Right atrium auricular region (tissue), 2 donors: ENCODE measurements around a stretch of chr1.

DNA sequence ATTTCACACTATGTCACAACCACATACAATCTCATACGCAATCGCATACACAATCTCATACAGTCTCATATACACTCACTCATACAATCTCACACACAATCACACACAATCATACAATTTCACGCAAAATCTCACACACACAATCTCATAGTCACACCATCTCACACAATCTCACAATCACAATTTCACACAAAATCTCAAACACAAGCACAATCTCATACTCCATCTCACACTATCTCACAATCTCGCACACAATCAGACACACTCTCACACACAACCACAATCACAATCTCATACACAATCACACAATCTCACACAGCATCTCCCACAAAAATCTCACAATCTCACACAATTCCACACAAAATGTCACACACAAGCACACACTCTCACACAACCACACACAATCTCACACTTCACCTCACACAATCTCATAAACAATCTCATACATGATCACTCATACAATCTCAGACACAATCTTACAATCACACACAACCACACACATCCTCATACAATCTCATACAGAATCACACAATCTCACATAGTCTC is 18.4 kb downstream of the CASZ1 start:
- PRO-cap: no peak
- RAMPAGE, long total RNA, 2 experiments: no peak in any of the 2 experiments

DNA sequence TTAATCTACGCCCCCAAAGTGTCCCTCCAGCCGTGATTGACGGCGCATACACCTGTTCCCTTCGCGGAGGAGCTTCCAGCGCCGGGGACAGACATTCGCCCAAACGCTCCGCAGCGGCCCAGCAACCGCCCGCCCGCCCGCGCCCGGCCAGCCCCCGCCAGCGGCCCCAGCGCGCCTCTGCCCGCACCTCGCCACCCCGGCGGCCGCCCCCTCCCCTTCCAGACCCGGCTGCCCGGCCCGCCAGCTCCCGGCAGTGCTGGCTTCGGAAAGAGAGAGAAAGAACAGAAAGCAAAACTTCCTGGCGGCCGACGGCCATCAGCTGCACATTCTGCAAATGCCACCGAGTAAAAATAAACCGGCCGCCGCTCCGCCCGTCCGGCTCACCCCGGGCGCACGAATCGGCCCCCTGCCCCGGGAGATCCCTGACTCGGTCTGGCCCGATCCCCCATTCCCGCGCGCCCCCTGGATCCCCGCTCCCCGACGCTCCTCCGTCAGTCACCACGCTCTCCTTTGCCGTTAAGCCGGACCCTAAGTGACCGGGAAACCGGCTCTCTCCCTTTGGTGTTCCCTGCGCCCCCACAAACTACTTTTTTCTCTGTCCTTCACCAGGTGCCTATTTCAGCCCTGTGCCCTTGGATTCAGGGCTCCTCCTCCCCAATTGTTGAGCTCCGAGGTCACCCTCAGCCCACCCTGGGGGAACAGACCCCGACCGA is 1.5 kb downstream of the CASZ1 start:
- PRO-cap: bidirectional peak, plus-strand start at position 253 of the sequence, minus-strand start at position 258 of the sequence; bidirectional peak, plus-strand start at position 589 of the sequence, minus-strand start at position 534 of the sequence
- RAMPAGE, long total RNA, 2 experiments: no peak in any of the 2 experiments

- PRO-cap: no peak
- RAMPAGE, long total RNA, 2 experiments: no peak in any of the 2 experiments
These were observed 7.7 kb upstream of the CASZ1 start for GRCh38 chr1:10803738-10804928.

DNA sequence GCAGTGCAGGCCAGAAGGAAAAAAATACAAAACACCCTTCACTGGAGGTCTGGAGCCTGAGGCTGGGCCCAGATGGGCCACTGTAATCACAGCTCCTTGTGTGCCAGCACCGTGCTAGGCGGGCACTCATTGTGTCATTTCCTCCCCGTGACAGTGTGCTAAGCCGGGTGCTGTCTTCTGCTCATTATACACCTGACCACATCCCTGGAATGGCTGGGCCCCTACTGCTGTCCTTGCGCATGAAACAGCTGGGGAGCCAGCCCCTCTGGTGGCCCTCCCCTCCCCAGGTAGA is 78.2 kb downstream of the C1orf127 start:
- PRO-cap: no peak
- RAMPAGE, long total RNA, 2 experiments: no peak in any of the 2 experiments

GRCh38 chr1:10957158-10957551 is 24.7 kb downstream of the C1orf127 start:
- PRO-cap: no peak
- RAMPAGE, long total RNA, 2 experiments: no peak in any of the 2 experiments

- PRO-cap: no peak
- RAMPAGE, long total RNA, 2 experiments: no peak in any of the 2 experiments
These were observed 7.8 kb downstream of the C1orf127 start for GRCh38 chr1:10974044-10974479.

DNA sequence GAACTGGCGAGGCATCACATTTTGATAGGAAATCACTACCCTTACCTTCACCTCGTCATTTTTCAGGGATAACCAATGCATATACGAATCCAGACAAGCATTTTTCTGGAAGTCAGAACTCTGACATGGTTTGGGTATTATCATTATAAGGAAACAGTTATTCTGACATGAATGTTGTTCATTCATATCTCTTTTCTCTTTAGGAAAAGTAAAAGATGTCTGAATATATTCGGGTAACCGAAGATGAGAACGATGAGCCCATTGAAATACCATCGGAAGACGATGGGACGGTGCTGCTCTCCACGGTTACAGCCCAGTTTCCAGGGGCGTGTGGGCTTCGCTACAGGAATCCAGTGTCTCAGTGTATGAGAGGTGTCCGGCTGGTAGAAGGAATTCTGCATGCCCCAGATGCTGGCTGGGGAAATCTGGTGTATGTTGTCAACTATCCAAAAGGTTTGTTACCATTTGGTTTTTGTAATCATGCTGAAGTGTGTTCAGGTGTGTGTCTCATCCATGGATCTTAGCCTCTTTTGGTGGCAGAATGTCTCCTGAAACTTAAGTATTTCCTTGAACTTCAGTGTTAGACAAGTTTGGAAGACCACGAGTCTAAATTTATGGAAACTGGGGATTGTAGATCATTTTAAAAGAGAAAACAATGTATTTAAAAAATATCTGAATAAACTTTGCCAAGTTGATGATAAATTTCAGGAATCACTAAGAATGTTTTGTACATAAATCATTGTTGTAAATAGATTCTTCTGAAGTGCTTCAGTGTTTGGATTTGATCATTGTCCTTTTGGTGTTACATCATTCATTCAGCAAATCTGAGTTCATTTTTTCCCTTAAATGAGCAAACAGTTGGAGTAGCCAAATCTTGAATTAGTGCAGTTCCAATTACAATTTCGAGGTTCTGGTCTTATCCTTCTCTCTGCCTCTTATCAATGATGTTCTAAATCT is 1.3 kb downstream of the TARDBP start:
- PRO-cap: no peak
- RAMPAGE, long total RNA, 2 experiments: no peak in any of the 2 experiments

- PRO-cap: no peak
- RAMPAGE, long total RNA, 2 experiments: no peak in any of the 2 experiments
These were observed 26.2 kb upstream of the EXOSC10 start for GRCh38 chr1:11125933-11126222.

DNA sequence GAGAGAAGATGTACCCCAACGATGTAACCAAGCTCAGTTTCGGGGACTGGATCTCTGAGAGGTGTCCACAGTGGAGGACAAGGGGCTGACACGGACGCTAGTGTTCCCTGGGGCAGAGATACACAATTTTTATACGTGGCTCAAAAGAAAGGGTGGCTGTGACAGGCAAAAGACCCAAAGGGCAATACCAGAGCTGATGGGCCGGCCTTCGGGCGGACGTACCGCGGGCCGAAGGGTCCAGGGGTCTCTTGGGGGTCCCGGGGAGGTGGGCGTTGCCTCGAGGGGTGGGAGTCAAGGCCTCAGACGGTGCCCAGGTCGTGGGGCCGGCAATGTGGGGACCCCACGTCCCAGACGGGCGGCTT is 370 bp downstream of the MTOR start:
- PRO-cap: no peak
- RAMPAGE, long total RNA, 2 experiments: no peak in any of the 2 experiments

DNA sequence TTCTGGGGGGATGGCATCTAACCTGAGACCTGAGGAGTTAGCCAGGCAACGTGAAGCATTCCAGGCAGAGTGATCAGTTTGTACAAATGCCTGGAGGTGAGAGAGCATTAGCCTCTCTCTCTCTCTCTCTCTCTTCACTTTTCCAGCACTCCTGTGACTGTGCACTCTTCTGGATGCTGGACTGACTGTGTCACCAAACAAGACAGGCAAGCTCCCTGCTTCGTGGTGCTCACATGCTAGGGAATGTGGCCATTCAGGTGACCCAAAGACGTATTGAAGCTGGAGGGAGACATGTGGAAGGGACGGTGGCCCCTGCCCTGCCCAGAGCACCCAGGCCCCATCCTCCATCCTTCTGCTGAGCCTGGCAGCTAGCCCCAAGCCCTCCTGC is 48.7 kb downstream of the UBIAD1 start:
- PRO-cap: no peak
- RAMPAGE, long total RNA, 2 experiments: no peak in any of the 2 experiments

DNA sequence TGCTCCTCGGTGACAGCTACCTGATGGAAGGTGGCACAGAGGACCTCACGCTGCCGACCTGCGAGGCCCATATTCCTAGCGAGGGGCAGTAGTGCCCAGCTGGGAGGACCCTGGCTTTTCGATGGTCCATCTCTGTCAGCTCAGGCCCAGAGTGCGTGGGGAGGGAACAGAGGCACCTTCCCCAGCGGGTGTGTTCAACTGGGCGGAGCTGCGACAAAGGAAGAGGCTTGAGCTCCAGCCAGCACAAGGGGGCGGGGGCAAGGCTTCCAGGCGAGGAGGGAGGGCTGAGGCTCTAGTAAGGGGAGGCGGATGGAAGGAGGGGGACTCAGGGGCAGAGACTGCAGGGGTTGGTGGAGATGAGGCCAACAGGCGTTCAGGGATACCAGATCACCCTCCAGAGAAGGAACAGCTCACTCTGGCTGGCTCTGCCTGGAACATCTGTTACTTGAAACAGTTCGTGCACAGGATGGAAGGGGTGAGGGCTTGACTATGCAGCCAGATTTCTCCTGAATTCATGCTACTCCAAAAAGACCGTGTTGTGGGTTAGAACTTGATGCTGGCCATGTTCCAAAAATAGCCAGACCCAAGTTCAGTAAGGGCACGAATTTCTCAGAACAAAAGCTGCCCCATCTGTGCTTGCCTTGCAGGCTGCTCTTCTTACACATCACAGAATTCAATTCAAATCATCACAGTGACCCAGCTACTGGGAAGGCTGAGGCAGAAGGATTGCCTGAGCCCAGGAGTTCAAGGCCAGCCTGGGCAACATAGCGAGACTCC is 2.2 kb downstream of the MTHFR start:
- PRO-cap: bidirectional peak, plus-strand start at position 385 of the sequence, minus-strand start at position 153 of the sequence
- RAMPAGE, long total RNA, 2 experiments: start-site peak on the minus strand in 2 of 2 experiments, centred at positions 147 to 148 of the sequence, 175 to 187 reads per replicate

DNA sequence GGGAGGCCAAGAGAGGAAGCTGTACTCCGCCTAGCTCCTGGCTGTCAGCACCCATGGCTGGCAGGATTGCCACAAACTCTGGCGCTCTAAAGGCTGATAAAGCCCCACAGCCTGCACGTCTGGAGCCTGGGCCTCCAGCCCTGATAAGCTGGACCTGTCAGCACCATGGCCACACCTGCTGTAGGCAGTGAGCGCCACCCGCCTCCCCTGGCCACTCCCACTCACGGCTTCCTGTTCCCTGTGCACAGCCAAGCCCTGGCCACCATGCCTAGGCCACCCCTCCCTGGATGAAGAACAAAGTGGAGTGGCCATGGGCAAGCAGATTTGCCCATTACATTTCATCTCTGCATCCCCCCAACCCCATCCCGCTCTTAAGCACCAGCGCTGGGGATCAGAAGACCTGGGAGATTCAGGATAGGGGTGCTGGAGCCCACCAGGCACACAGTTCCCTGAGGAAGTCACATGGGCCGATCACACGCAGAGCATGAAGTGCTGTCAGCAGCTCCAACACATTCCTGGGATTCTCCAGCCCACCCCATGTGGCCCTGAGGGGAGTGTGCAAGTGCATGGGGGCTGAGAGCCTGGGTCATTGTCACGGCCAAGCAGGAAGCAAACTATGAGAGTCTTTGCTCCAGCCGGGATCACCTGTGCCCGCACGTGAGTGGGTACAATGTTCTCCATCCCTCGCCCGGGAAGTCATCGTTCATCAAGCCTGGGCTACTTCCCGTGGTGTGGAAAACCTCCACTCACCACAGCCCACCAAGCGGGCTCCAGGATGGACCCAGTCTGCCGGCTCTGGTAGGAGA is 24.4 kb upstream of the NPPB start:
- PRO-cap: bidirectional peak, plus-strand start at position 220 of the sequence, minus-strand start at position 71 of the sequence; unidirectional peak, plus-strand start at position 589 of the sequence; unidirectional peak, plus-strand start at position 668 of the sequence; unidirectional peak, plus-strand start at position 749 of the sequence
- RAMPAGE, long total RNA, 2 experiments: no peak in any of the 2 experiments

- PRO-cap: bidirectional peak, plus-strand start at chr1:11909060, minus-strand start at chr1:11908964
- RAMPAGE, long total RNA, 2 experiments: no peak in any of the 2 experiments
These were observed 17.4 kb downstream of the KIAA2013 start for GRCh38 chr1:11908915-11909144.

GRCh38 chr1:12010423-12010787 is 8.9 kb upstream of the MIIP start:
- PRO-cap: no peak
- RAMPAGE, long total RNA, 2 experiments: no peak in any of the 2 experiments

- PRO-cap: unidirectional peak, plus-strand start at chr1:12137115
- RAMPAGE, long total RNA, 2 experiments: no peak in any of the 2 experiments
These were observed 29.8 kb upstream of the TNFRSF1B start for GRCh38 chr1:12137034-12137277.

- PRO-cap: no peak
- RAMPAGE, long total RNA, 2 experiments: no peak in any of the 2 experiments
These were observed 24.4 kb upstream of the TNFRSF1B start for GRCh38 chr1:12142249-12142843.

DNA sequence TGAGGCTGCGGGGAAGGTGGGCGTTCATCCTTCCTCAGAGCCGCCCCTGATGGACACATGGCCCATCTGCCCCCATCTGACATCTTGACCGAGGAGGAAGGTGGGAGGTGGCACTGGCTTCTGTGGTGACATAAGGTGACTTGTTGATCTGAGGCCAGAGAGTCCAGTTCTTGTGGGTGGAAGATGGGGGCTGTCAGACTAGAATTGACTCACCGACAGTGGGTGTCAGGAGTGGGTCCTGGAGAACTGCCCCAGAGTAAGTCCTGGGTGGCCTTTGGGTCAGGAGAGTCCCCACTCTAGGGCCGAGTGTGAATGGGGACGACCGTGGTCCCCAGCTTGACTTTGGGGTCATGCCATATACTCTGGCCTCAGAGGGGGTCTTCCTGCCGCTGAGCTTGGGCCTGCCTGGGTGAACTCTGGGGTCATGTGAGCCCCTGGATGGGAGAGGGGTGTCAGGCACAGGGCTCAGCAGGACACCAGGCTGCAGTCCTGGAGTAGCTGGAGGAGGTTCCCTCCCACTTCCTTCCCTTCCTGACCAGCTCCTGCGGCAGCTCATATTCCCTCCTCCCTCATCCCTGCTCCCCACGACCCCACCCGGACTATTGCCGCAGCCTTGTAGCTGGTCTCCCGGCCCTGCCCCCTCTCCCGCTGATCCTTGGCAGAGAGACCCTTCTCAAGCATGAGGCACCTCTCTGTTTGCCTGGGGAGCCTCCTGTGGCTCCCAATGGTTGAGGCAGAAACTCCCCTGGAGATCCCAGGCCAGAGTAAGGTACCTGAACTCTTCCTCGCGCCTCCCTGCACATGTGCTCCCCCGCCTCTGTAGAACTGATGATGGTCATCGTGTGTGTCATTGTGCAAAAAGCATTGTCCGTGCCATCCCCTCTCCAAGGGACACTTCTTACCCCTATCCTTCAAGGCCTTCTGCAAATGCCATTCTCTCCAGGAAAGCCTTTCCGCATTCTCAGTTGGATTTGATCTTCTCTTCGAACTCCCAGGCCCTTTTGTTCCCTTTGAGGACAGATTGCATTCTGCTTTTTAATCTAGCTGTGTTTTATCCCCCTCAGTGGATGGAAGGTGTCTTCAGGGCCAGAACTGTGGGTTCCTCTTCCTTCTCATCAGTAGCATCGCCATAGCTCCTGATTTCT is 1.7 kb downstream of the TNFRSF1B start:
- PRO-cap: bidirectional peak, plus-strand start at position 557 of the sequence, minus-strand start at position 491 of the sequence
- RAMPAGE, long total RNA, 2 experiments: no peak in any of the 2 experiments

GRCh38 chr1:12181816-12182620 is 15.2 kb downstream of the TNFRSF1B start:
- PRO-cap: no peak
- RAMPAGE, long total RNA, 2 experiments: no peak in any of the 2 experiments

- PRO-cap: unidirectional peak, minus-strand start at chr1:12184027; bidirectional peak, plus-strand start at chr1:12184497, minus-strand start at chr1:12184296
- RAMPAGE, long total RNA, 2 experiments: no peak in any of the 2 experiments
These were observed 17.4 kb downstream of the TNFRSF1B start for GRCh38 chr1:12183889-12184881.

GRCh38 chr1:12237955-12238154 is 8.0 kb downstream of the VPS13D start:
- PRO-cap: no peak
- RAMPAGE, long total RNA, 2 experiments: no peak in any of the 2 experiments